ENCODE measurements around the genes ARHGEF1, POU2F2 and PAFAH1B3.

GRCh38 chr19:41808755-41809356 lies 12.5 kb downstream of the CEACAM3 start:
- PRO-cap = no peak

- PRO-cap = bidirectional peak, plus-strand start at chr19:41883200, minus-strand start at chr19:41883111
Observed at GRCh38 chr19:41882280-41883401, at the start of gene ARHGEF1. Gene ARHGEF1 (plus strand): TSS chr19:41883184.

- PRO-cap = no peak
Observed at GRCh38 chr19:41908928-41910068, 19.0 kb downstream of the ERFL start.

- PRO-cap = no peak
Observed at GRCh38 chr19:41990750-41991353, 3.2 kb downstream of the ATP1A3 start.

- PRO-cap = no peak
Observed at GRCh38 chr19:42068656-42069983, 886 bp downstream of the GRIK5 start.

DNA sequence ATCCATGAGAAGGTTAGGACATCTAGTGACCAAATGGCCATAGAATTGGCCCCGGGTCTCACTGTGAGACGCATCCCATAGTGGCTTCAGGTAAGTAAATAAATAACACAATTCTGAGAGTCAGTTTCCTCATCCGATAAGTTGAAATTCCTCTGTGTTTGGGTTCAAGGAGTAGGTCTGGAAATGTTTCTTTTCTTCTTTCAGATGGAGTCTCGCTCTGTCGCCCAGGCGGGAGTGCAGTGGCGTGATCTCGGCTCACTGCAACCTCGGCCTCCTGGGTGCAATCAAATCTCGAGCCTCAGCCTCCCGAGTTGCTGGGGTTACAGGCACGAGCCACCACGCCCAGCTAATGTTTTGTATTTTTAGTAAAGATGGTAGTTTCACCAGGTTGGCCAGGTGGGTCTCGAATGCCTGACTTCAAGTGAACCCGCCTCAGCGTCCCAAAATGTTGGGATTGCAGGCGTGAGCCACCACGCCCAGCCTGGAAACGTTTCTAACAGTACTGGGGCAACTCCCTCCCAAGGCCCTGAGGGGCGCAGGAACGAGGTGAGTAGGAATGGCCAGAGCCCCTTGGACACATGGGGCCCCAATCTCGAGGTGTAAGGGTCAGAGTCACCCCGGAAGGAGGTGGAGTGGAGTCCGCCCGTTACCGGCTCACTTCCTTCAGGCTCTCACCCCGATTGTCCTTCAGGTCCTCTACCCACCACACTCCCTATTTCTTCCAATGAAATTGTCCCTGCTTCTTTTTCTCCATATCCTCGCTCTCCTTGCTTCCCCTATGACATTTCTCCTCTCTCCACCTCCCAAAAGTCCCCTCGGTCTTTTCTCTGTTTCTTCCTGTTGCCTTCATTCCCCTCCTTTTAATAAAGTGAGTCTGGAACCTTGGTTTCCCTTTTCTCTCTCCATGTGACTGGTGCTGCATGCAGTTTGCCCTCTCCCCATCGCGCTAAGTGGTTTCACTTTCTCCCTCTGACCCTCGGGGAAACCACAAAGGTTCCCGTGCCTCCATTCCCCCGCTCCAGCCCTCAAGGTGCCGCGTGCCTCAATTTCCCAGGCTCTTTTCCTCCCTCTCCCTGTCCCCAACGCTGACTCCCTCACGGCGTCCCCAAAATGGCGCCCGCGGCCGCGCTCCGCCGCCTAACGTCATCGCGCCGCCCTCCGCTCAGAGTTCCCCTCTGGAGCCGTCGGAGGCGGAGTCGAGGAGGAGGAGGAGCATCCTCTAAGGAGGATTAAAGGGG lies 846 bp upstream of the ZNF574 start:
- PRO-cap = unidirectional peak, plus-strand start at position 521 of the sequence; bidirectional peak, plus-strand start at position 679 of the sequence, minus-strand start at position 687 of the sequence; bidirectional peak, plus-strand start outside the sequence, minus-strand start at position 1,115 of the sequence

DNA sequence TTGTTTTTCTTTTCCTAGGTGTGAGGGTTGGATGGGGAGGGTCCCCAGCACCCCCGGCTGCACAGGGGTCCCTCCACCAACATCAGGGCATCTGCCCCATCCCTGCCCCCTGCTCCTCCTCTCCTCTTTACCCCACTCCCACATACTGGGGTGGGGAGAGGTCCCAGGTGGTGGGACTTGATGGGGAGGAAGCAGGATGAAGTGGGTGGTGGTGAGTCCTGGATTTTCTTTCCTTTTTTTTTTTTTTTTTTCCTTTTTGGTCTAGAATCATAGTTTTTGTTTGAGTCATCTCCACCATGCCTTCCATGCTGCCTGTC lies 12.3 kb downstream of the ZNF574 start:
- PRO-cap = no peak

GRCh38 chr19:42095219-42096215 lies 19.6 kb downstream of the ZNF574 start:
- PRO-cap = no peak

GRCh38 chr19:42098683-42099267 lies 22.8 kb downstream of the ZNF574 start:
- PRO-cap = no peak

DNA sequence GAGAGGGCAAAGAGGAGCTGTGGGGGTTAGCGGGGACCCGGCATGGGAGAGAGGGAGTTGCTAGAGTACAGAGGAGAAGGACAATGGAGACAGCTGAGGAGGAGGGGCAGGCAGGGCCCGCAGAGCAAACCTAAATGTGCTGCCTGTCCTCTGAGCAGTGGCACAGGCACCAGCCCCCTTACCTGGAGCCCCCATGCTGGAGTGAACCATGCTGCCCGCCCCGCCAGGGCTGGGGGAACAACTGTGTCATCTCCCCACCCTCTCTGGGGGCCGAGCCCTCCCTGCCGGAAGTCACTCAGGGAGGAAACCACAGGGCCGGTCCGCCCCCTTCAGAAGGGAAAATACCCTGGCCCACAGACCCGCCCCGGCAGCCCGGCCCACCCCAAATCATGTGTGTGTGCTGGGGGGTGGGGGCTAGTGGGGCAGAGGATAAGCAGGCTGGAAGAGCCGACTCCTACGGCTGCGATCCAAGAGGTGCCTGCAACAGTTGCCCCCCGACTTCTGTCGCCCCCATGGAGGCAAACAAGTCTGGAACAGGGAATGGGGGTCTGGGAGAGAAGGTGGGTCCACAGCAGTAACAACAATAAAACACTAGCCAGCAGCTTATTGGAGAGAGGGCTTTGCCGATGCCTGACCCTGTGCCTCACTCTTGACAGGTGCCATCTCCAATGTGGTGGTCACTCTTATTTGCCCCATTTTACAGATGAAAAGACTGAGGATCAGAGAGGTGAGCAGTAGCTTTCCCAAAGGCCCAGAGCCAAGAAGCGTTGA lies at the start of gene POU2F2:
POU2F2 (minus strand) TSS at position 245 of the 771 bp plus-strand sequence.
- PRO-cap = bidirectional peak, plus-strand start at position 417 of the sequence, minus-strand start at position 231 of the sequence

DNA sequence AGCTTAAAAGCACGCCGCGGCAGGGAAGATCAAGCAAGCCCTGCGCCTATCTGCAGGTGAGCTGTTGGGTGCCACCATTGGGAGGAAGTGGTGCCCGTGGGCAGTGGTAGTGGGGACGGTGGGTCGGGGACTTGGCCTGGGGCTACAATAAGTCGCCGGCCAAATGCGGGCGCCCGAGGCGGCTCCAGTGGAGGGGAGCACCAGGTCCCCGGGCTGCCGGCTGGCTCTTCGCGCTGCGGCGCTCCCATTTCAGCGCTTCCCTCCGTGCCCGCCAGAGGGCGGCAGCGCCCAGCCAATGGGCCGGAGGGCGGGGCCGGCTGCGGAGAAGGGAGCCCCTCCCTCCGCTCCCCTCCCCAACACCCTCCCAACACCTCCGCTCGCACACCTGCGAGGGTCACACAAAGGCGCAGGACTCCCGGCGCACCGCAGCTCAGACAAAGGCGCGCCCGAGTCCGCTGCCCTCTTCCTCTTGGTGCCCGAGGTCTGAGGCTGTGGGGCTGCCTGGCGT lies 781 bp upstream of the POU2F2 start:
- PRO-cap = unidirectional peak, plus-strand start at position 397 of the sequence

DNA sequence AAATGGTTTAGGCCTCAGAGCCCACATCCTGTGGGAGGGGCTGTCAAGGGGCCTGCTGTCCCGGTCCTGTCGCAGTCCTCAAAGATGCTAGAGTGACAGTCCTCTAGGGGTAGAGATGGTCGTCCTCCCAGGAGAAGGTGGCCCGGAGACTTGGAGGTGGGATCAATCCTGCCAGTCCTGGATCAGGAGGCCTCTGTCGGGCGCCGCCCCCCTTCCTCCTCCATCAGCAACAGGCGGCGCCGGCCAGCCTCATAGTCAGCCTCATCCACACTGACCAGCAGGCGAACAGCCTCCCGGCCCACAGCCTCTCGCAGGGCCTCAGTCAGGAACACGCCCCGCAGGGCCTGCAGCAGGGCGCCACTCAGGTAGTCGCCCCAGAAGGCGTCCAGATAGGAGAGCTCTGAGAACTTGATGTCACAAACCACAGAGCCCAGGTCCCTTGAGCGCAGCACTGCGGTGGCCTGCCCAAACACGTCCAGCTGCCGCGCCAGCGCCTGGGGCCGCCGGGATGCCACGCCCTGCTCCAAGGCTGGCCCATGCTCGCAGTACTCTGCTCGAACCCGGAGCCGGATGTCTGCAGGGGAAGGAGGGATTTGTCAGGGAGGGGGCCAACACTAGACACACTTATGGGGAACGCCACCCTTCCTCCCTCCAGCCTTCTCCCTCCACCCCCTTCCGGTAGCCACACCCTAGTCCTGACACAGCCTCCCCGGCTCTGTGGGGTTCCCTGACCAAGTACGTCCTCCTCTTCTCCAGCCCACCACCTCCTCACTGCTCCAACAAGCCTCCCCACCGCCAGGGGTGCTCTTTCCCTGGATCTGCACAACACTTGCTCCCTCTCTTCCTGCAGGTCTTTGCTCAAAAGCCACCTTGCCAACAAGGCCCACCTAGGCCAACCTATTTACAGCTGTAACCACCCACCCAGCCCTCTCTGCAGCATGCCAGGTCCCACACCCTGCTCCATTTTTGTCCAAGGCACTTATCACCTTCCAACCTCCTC lies 17.9 kb downstream of the DEDD2 start:
- PRO-cap = bidirectional peak, plus-strand start at position 81 of the sequence, minus-strand start outside the sequence

GRCh38 chr19:42201477-42202537 lies 15.7 kb downstream of the DEDD2 start:
- PRO-cap = no peak

DNA sequence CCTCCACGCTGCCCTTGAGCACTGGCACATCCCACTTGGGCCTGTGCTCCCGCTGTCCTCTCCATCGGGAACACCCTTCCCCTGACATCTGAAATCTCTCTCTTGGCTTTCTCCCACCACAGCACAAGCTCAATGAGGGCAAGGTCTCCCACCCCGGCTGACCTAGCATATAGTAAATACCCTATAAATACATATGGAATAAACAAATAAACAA lies 11.3 kb downstream of the DEDD2 start:
- PRO-cap = no peak

DNA sequence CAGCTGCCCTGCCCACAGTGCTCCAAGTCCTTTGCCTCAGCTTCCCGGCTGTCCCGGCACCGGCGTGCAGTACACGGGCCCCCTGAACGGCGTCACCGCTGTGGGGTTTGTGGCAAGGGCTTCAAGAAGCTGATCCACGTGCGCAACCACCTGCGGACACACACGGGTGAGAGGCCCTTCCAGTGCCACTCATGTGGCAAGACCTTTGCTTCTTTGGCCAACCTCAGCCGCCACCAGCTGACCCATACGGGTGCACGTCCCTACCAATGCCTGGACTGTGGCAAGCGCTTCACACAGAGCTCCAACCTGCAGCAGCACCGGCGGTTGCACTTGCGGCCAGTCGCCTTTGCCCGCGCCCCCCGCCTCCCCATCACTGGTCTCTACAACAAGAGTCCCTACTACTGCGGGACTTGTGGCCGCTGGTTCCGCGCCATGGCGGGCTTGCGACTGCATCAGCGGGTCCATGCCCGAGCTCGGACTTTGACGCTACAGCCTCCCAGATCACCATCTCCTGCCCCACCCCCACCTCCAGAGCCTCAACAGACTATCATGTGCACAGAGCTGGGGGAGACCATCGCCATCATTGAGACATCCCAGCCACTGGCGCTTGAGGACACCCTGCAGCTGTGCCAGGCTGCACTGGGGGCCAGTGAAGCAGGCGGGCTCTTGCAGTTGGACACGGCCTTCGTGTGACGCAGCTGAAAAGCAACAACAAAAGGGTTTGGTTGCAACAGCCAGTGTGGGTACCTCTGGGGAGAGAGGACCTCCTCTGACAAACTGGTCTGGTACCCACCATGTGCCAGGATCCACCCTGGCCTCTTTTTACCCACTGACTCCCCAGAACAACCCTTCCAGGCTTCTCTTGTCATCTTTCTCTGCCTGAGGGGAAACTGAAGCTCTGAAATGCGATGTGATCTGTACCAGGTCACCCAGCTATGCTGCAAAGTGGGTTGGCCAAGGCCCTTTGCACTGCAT lies 5.9 kb downstream of the ZNF526 start:
- PRO-cap = no peak

- PRO-cap = unidirectional peak, minus-strand start at chr19:42246511
Observed at GRCh38 chr19:42245738-42246719, 3.6 kb upstream of the GSK3A start.

DNA sequence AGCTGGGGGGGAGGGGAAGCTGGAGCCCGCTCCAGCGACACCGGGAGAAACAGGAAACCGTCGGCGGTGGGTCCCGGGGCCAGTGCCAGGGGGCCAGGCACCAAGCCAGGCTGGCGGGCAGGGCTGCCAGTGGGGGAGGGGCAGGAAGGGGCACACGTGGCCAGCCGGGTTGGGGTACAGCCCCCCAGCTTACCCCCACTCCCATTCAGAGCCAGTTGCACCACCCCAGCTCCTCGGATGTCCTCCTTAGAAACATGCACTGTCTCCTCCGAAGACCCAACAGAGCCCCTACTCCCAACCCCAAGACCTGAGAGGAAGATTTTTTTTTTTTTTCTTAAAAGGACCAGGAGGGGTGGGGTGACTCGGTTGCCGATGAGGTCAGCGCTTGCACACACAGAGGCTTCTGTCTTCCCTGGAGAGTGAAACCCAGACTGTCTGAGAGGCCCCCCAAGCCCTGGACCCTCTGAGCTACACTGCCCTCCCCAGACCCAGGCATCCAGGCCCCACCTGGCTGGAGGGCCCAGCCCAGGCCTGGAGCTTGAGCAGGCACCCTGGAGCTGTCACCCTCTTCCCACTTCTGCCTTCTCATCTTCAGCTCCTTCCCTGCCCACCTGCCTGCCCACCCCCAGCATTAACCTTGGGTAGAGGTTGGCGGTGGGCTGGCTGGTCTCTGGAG lies 4.0 kb downstream of the ERF start:
- PRO-cap = bidirectional peak, plus-strand start at position 429 of the sequence, minus-strand start at position 309 of the sequence

DNA sequence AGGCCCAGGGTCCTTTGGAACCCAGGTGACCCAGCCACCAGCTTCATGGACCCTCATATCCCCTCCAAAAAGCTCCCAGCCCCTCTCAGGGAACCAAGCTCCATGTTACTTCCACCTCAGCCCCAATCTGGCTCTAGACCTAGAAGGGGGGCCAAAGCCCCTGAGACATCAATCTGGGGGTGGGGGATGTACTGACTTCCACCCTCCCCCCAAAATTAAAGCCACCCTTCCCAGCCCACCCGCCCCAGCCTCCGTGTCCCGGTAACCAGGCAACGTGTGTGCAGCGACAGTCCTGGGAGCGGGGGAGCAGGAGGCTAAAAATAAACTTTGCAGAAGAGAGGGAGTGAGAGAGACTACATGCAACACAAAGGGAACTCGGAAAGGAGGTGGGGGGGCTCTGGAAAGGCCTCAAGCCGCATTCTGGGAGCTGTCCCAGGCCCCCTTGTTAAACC lies 2.8 kb downstream of the ERF start:
- PRO-cap = bidirectional peak, plus-strand start at position 332 of the sequence, minus-strand start at position 129 of the sequence

- PRO-cap = bidirectional peak, plus-strand start at chr19:42302433, minus-strand start at chr19:42302334; bidirectional peak, plus-strand start at chr19:42302828, minus-strand start at chr19:42302607
Observed at GRCh38 chr19:42302235-42303092, at the start of gene PAFAH1B3. Gene PAFAH1B3 (minus strand): TSS chr19:42302624.

- PRO-cap = unidirectional peak, plus-strand start at chr19:42387078; unidirectional peak, plus-strand start at chr19:42387234; unidirectional peak, minus-strand start at chr19:42387435
Observed at GRCh38 chr19:42386836-42387729, 3.0 kb downstream of the CNFN start.

Measured in fallopian tube (tissue), 1 donor.